ENCODE measurements around a stretch of chr6.

GRCh38 chr6:168114530-168114821, 35.5 kb upstream of the FRMD1 start:
- PRO-cap: no peak

- PRO-cap: no peak
Measured at GRCh38 chr6:168225226-168225716, 94.3 kb downstream of the DACT2 start.

DNA sequence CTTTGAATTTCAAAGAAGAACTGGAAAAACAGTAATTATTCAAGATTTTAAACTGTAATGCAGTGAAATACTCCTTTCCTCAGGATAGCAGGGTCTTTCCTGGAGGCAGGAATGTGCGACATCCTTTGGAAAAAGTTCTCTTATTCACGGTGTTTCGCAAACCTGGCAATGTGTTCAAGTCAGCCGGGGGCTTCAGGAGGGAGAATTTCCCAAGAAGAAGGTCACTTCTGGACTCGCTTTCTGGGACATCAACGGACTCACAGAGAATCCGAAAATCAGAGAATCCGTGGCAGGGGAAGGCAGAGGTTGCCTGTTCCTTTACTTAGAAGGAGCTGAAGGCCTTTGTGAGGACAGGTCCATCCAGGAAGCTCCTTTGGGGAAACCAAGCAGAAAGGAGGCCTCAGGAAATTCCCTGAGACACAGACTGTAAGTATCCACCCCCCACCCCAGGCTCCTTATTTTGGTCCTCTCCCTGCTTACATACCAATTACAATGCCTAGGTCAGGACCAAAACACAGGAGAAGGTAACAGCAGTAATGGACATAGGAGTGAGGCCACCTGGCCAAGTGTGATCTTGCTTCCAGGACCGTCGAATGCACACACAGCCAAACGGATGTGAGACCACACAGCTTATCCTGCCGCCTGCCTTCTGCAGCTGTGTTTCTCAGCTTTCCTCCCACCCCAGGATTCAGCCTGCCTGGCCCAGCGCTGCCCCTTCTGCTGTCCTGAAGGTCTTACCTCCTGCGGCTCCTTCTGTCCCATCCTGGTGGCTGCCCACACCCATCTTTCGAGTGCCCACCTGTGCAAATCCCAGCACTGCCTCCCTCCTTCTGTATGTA, 49.1 kb upstream of the DACT2 start:
- PRO-cap: no peak

DNA sequence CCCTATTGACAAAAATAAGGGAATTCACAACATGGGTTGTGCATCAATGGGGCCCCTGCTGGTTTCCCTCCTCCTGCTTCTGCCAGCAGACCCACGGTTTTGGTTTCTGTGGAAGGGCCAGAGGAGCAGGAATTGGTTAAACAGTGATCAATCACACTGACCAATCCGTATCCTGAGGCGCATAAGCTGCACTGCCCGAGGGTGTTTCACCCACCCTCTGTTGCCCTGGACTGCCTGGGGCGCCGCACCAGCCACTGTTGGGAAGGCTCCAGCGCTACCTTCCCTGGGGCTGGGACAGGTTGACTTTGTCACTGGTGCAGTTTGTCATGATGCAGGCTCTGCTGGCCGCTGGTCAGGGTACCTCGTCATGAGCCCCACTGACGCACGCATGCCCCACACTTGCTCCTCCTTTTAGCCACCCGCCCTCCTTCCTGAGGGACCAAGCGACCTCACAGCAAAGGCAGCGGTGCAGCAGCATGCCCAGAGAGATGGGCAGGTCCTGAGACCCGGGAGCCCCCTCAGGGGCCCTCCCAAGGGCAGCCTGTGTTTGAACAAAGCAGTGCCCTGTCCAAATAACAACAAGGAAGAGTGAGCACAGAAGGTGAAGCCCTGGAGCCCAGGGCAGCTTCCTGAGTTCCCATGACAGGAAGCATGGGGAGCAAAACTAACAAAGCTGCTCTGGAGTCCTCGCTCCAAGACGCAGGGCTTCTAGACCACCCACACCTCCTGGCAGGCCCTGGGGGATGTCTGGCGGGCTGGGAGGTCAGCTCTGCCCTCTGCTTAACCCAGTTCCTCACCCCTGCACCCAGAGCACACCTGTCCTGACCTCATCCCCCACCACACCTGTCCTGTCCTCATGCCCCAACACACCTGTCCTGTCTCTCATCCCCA, 50.2 kb upstream of the SMOC2 start:
- PRO-cap: no peak

DNA sequence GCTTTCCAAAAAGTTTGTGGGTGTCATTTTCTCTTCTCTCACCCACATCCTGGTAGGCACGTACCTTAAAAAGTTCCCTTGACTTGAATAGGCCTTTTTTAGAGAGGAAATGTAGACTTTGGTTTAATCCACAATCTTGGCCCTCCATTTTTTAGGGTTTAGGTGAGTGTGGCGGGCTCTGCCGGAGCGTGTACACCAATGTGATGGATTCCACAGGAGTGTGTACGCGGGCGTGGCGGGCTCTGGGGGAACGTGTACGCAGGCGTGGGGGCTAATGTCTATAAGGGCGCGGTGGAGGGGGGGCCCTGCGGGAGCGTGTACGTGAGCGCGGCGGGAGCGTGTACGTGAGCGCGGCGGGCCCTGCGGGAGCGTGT, 28.2 kb upstream of the SMOC2 start:
- PRO-cap: no peak

GRCh38 chr6:168884417-168884899, 369.2 kb downstream of the THBS2 start:
- PRO-cap: no peak

GRCh38 chr6:168941189-168941388, 312.6 kb downstream of the THBS2 start:
- PRO-cap: no peak

DNA sequence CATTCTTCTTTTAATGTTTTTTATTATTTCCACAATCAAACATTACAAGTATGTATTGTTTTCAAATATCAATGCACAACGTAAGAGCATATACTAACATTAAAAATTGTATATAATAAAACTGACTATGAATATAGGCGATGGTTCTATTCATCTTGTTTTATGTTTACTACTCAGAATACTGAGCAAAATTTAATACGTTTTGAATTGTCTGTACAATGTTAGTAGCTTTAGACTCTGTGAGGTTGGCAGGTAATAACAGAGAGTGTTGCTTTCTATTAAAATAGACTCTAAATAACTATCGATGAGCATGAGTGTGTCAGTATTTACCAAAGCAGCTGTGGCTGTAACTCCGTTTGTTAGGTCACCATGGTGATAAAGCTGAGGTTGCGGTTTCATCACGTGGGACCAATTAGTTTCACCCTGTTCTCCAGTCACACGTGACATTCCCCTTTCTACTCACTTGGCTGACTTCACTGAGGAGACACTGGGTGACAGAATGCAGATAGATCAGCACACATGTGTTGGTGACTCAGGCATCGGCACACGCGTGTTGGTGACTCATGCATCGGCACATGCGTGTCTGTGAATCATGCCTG, 285.6 kb downstream of the THBS2 start:
- PRO-cap: no peak

GRCh38 chr6:169071021-169071220, 182.7 kb downstream of the THBS2 start:
- PRO-cap: no peak

GRCh38 chr6:169224099-169224918, 29.3 kb downstream of the THBS2 start:
- PRO-cap: no peak

- PRO-cap: no peak
Measured at GRCh38 chr6:169688984-169689677, 12.7 kb downstream of the WDR27 start.

DNA sequence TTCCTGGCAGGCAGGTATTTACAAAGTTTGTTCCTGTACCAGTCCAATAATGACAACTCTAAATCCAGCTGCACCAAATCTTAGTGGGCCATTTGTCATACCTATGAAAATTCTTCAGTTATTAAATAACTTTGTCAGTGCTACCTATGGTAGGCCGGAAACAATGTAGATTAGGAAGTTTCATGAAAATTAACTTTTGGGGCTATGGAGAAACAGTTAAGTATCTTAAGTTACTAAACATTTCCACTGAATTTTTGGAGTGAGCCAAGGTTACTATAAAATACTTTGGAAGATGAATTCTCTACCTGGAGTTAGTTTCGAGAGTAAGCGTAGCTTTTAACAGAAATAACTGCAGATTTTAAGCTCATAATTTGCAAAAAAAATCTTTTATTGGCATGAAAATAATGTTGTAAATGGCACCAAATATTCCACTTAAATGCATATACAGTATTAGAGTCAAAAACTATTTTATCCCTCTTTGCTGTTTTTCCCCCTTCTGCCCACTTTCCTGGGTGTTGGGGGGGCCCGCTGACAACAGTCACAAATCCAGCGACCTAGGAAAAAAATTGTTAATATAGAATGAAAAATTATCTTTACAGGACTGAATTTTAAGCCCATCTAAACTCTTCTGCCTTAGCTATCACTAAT, 1.7 kb downstream of the C6orf120 start:
- PRO-cap: no peak

GRCh38 chr6:169905413-169905641, 153.9 kb downstream of the ERMARD start:
- PRO-cap: no peak

GRCh38 chr6:169961541-169962490, 210.4 kb downstream of the ERMARD start:
- PRO-cap: unidirectional peak, plus-strand start at chr6:169961982

GRCh38 chr6:170043248-170043872, 247.5 kb downstream of the DLL1 start:
- PRO-cap: no peak

- PRO-cap: no peak
Measured at GRCh38 chr6:170049543-170050368, 241.1 kb downstream of the DLL1 start.

DNA sequence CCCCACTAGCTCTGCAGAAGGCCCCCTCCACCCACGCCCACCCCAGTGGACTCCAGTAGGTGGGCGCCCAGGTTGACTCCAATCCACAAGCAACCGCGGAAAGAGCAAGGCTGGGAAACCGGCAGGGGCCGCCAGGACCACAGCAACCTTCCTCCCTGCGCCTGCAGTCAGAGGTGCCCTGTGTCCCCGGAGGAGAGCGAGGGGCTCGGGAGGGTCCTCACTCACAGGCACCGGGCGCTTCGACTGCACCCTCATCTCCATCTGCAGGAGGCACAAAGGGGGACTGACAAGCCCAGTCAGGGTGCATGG, 137.4 kb downstream of the DLL1 start:
- PRO-cap: no peak

DNA sequence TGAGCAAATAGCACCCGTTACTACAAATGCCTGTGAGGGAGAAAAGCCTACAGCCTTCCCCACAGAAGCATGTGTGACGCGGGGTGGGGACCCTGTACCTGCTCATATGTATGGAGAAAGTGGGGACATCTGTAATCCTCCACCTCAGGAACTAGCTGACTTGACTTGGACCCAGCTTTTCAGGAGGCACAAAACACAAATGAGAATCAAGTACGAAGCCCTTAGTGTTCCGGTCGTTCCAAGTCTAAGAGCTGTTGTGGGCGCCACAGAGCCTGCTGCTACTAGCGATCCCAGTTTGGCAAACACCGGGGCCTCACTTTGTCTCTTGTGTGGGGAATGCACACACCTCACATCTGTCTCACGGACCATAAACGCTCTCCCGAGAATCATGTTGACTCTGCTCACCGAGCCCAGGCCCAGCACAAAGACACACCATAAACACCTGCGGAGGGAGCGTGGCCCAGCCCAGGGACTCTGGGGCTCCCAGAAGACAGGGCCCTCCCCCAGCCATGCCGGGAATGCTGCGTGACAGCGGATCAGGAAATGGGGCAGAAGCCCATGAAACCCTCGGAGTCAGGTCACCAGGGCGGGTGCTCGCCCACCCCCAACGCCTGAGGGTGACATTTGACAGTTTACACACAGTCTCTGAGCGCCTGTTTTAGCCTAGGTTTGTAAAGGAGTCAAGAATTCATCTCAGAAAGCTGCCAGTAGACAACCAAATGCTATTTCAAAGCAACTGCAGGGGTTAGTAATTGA, 21.5 kb downstream of the DLL1 start:
- PRO-cap: no peak

- PRO-cap: no peak
Measured at GRCh38 chr6:170291137-170291331, 156 bp upstream of the DLL1 start.

GRCh38 chr6:170296268-170296957, 5.5 kb upstream of the DLL1 start:
- PRO-cap: no peak

All from osteocyte (in vitro differentiated cells).